Rectum (tissue), 1 donor: ENCODE measurements around a stretch of chr6.

DNA sequence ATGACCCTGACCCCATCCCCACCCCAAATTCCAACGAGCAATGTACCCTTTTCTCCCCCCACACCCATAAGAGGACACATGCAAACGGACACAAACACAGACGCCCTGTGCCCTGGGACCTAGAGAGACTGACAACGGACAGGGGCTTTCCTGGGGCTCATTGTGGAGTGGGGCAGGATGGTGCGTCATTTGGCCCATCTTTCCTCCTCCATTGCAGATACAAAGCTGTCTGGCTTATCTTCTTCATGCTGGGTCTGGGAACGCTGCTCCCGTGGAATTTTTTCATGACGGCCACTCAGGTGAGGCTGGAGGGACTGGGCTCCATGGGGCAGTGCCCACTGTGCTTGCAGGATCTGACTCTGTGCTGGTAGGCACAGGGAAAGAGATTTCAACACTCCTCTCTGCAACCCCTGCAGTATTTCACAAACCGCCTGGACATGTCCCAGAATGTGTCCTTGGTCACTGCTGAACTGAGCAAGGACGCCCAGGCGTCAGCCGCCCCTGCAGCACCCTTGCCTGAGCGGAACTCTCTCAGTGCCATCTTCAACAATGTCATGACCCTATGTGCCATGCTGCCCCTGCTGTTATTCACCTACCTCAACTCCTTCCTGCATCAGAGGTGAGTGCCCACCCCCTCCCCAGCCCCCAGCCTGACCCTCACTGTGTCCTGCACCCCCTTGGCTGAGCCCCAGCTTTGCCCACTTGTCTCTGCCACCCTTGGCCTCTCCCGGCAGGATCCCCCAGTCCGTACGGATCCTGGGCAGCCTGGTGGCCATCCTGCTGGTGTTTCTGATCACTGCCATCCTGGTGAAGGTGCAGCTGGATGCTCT is 6.0 kb downstream of the SLC29A1 start:
- PRO-cap, result no peak

DNA sequence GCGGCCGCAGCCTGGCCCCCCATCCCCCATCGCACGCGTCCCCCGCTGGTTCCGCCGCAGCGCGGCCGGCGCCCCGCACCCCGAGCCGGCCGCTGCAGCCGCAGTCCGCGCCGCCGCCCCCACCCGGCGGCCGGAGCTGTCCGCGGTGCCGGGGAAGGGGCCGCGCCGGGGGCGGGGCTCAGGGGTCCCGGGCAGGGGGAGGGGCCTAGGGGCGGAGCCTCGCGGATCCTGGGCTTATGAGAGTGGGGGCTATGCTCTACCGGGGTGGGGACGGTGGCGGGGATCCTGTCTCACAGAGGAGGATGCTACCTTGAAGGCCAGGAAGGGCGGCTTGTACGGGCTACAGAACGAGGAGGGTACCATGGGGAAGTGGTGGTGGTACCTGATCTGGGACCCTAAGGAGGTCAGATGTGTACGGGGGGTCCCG is 671 bp downstream of the TMEM151B start:
- PRO-cap, result no peak

- PRO-cap, result unidirectional peak, plus-strand start at chr6:44332734
Measured at GRCh38 chr6:44332378-44333090, 9.9 kb upstream of the SPATS1 start.

GRCh38 chr6:44392557-44392863 is 5.0 kb downstream of the CDC5L start:
- PRO-cap, result no peak

DNA sequence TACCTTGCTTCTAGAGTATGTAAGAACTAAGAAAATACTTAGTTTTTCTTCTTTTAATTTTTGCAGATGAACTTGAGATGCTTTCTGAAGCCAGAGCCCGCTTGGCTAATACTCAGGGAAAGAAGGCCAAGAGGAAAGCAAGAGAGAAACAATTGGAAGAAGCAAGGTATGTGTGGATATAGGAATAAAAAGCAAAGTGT is 8.7 kb downstream of the CDC5L start:
- PRO-cap, result no peak

DNA sequence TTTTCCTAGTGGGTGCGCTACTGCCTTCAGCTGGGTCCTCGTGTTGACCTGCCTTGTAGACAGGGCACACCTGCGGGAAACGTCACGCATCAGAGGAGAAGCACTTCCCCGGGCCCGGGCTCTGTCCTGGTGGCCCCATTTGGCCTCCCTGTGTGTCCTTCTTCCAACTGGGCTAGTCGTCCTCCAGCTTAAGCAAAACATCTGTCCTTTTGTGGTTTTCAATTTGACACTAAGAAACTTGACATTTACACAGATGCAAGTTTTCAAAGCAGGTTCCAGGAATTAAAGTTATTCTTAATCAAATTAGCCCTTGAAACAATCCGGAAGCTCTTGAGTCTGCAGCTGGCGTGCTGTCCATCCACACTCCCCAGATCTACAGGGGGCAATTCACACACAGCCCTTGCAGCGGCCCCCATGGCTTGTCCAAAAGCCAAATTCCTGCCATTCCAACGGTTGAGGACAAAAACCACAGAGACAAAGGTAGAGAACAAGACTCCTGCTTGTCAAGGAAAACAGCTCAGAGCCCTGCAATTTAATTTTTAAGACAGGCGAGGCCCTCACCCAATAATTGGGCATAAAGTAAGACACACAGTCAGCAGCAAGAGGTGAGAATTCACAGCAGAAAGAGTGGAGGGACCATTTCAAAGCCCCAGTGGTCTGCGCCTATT is 275.2 kb downstream of the CDC5L start:
- PRO-cap, result unidirectional peak, plus-strand start at position 333 of the sequence

GRCh38 chr6:45062292-45063062 is 265.7 kb upstream of the RUNX2 start:
- PRO-cap, result no peak

DNA sequence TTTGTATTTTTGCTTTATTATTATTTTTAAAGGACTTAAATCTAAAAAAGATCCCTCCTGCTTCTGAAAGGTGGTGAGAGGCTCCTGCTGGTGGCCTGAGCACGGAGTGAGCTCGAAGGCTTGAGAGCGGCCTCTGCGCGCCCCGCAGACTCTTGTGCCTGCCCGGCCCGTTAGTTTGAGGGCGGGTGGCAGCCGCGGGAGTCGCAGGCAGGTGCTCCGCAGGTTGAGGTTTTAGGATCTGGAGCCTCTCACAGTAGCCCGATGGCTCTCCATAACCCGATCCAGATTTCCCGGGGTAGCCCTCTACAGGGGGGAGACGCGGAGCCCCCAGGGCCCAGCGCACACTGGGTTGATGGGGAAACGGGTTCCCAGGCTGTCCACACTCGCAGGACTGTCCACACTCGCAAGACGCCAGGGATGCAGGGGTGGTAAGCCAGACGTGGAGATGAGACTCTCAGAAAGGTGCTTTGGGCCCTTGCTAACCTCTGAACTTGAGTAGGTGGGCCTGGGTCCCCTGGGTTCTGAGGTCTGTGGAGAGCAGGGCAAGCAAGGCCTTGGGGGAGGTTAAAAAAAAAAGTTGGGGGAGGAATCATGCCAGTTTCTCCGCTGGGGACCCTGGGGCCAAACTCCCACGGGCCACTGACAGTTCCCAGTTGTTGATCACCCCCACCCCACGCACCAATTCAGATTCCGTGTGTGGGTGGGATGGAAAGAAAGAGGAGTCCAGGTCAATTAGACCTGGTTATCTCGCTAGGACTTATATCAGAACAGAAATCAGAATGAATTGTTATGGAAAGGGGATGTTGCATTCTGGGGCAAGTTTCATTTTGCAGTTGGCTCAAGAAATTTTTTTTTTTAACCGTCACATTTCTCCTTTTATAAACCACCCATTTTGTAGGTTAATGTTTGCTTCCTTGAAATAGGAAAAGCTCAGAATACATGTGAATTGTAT is 46.5 kb upstream of the SUPT3H start:
- PRO-cap, result bidirectional peak, plus-strand start at position 173 of the sequence, minus-strand start at position 146 of the sequence; bidirectional peak, plus-strand start at position 645 of the sequence, minus-strand start at position 523 of the sequence; unidirectional peak, minus-strand start at position 776 of the sequence

DNA sequence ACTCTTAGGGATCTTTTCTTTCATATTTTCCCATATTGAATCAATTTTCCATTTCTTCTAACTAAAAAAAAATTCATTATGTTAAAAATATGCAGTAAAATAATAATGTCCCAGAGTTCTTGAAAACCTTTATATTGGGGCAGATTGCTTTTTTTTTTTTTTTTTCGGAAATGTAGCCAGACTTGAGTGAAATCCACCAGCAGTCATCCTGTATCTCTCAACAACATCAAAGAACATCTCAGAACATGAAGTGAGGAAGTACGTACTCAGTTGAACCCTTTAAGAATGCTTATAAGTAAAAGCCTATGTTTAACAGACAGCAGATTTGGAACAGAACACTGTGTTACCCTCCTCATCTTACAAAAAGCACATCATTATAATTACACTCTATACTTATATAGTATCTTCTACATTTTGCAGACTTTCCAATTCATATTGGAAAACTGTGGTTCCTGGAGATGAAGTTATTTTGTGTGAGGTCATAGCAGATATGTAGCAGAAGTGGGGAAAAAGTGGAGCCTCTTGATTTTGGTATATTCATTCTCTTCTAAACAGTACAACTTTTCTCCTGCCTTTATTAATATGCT is 51.0 kb upstream of the SUPT3H start:
- PRO-cap, result bidirectional peak, plus-strand start at position 319 of the sequence, minus-strand start at position 221 of the sequence

DNA sequence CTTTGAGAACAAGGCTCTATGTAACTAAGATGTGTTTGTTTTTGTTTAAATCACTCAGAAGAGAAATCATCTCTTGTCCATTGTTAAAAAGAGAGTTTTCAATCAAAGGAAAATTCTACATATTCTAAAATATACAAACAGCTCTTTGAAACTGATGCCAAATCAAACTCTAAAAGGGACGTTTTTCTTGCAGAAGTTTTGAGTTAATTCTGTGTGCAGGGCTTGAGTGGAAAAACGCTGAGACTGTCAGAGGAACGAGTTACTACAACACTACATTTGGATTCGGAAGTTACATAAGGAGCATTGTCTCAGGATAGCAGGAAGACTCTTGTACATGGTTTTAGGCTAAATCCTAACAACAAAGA is 155.6 kb upstream of the SUPT3H start:
- PRO-cap, result no peak

DNA sequence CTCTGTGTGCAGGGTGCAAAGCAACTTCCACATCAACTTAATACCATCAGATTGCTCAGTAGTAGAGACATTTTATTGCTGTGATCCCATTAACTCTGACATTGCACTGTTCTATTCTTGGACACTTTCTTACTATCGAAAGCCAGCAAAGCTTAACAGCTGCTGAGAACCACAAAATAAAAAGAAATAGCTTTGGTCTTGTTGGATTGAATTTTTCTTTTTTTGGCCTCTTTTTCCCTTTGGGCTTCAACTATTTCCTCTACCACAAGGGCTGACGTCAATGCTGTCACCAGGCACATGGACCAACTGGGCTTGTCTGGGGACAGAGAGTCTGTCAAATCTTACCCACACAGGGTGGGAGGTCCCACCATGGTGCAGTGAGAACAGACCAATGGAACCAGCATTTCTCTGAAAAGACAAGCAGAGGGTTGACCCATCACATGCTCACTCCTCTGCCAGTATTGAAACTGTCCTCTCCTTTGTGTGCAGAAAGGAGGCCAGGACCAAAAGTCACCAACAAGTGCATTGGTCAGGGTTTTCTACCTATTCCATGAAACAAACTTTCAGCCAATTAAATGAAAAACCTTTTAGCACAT is 63.5 kb upstream of the ENPP5 start:
- PRO-cap, result no peak

DNA sequence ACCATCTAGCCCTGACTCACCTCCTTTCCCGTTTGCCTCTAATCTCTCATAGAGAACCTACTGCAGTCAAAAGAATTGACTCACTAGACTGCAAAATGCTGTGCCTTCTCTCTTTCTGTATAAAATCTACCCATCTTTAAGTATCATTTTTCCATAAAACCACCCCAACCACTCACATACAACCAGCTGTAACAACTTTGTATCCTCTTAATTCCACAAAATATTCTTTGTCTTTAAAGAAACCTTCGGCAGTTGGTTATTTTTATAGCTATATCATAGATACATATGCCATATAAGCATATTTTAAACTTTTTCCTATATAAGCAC is 152.7 kb upstream of the ENPP5 start:
- PRO-cap, result unidirectional peak, plus-strand start at position 69 of the sequence

DNA sequence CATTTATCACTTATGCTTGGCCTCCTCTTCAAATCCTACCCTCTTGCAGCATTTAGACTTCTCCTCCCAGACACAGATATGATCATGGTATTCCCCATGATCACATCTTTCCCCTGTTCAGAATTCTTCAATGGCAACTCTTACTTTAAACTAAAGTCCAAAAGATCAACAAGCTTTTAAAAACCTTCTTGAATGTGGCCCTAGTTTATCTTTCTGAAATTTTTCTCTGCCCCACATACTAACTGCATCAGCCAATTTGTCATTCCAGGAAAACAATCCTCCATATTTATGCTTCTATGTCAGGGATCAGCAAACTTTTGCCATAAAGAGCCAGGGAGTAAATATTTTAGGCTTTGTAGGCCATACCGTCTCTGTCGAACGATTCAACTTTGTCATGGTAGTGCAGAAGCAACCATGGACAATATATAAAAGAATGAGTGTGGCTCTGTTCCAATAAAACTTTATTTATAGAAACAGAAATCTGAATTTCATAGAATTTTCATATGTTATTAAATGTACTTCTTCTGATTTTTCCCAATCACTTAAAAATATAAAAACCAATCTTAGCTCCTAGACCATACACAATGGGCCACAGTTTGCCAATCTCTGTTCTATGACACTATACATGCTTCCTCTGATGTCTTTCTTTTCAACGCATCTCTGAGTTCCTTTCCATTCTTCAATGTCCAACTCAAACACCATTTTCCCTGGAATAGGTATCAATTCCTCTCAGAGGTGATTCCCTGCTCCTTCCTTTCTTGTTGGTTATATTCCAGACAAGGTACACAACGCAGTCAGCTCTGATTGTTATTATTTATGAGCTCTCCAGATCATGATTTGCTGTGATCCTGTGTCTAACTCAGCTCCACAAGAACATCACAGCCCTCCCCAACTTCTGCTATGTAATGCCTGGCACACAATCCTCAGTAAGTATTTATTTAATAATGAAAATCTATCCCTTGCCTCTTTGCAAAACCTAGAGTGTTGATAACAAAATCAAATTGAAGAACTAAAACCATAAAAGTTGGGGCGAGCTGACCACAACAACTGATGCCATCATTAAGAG is 115.6 kb downstream of the RCAN2 start:
- PRO-cap, result no peak

DNA sequence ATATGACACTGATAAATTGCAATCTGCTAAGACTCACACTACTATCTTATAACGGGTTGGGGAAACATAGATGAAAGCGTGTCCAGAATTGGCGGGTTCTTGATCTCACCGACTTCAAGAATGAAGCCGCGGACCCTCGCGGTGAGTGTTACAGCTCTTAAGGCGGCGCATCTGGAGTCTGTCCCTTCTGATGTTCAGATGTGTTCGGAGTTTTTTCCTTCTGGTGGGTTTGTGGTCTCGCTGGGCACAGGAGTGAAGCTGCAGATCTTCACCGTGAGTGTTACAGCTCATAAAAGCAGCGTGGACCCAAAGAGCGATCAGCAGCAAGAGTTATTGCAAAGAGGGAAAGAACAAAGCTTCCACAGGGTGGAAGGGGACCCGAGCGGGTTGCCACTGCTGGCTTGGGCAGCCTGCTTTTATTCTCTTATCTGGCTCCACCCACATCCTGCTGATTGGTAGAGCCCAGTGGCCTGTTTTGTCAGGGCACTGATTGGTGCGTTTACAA is 86.2 kb downstream of the RCAN2 start:
- PRO-cap, result no peak

GRCh38 chr6:46502282-46503300 is 11.3 kb upstream of the RCAN2 start:
- PRO-cap, result no peak

DNA sequence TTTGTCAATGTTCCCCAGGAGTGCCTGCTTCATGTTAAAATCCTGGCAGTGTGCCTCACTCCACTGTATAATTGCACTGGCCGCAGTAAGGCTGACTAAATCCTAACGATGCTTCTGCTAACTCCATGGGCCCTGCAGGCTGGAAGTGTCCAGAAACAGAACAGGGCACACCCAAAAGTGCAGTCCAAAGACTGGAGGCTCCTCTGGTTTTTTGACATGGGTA is 41.5 kb upstream of the ADGRF1 start:
- PRO-cap, result no peak

- PRO-cap, result no peak
Measured at GRCh38 chr6:47197957-47198603, 111.6 kb downstream of the TNFRSF21 start.

DNA sequence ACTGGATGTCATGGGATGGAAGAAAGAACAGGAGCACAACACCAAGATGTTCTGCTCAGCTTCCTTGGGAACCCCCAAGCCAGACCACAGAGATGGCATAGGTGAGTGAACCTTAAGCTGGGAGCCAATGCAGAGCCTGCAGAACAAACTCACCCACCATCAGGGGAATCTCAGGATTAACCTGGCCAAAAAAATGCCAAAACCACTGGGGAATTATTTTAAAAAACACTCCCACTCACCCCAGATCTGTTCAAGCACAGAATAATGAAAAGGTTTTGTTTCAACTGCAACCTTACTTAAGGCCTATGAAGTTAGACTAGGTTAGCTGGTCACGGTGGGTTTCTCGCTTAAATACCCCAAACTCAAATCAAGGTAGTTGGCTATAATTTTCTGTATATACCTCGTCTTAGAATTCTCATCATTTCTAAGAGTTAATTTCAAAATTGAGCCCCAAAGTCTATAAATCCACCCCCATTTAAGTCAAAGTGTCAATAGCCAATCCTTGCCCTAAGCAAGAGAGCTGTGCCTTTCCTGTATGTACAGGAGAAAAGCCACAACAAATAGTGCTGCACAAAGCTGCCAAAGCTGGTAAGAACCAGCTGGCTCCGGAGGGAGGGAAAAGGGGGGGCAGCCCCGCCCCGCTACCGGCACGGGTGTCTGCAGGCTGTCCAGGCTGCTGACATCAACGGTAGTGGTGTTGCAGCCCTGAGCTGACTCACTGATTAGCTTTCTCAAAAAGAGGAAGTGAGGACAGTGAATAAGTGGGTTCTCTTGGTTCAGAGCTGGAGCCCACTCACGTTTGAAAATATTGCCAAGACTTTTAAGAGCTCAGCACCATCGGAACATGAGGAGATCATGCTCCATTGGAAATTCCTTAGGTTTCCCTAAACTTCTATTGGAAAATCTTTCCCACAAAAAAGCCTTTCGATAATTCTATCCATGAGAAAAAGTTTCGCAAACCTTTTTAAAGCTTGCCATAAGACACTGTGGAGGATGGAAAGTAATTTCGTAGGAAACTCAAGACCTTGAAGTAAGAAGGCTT is 67.4 kb downstream of the TNFRSF21 start:
- PRO-cap, result bidirectional peak, plus-strand start at position 734 of the sequence, minus-strand start at position 508 of the sequence

GRCh38 chr6:47420167-47420969 is 57.2 kb upstream of the CD2AP start:
- PRO-cap, result no peak

- PRO-cap, result no peak
Measured at GRCh38 chr6:47521979-47522472, 44.4 kb downstream of the CD2AP start.